ENCODE measurements around the gene TMCC2.

DNA sequence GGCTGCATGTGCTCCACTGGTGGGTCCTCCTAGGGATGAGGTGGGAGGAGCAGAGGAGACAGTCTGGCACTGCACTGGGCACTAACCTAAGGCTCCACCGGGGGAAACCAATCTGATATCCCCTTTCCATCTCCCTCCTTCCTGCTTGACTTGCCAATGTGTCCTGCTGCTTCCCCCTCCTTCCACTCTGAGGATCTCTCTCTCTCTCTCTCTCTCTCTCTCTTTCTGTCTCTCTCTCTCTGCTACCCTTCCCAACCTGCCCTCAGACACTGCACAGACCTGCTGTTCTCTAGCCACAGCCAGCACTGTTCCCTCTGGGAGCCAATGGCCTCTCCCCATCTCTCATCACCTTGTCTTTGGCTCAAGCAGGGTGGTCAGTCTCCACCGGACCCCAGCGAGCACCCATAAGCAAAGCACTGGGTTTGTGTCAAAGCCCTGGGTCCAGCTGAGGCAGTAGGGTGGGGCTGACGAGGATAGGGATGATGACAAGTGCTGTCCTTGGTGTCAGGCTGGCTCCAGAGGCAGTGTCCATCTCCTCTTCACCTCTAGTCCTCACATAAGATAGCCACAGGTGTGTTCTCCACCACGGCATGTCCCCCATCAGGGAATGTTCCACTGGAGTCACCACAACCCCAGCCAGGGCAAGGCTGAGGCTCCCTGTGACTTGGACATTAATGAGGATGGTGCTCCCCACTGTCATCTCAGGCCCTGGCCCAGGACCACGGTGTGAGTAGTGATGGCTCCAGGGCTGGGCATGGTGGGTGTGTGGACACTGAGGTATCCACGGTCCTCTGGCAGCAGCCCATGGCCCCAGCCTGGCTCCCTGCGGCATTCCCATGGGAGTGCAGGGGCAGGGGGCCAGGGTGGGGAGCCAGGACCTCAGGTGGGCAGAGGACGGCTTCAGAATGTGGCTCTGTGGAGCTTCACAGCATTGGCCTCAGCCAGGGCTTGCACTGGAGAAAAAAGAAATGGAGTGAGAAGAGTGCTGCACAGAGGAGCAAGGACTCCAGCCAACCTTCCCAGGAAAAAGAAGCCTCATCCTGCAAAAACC lies 8.4 kb upstream of the GOLT1A start:
- PRO-cap, result no peak

DNA sequence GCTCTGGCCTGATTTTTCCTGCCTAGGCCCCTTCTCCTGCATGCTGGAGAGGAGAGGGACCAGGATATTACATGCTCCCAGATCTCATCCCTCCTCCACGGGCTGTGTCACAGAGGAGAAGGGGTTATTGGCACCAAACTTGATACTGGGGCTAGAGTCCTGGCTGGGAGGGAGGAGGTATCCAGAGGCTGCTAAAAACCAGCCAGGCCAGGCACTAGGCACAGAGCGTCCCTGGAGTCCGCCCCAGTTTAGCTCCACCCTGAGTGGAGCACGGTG lies 42.6 kb upstream of the GOLT1A start:
- PRO-cap, result no peak

DNA sequence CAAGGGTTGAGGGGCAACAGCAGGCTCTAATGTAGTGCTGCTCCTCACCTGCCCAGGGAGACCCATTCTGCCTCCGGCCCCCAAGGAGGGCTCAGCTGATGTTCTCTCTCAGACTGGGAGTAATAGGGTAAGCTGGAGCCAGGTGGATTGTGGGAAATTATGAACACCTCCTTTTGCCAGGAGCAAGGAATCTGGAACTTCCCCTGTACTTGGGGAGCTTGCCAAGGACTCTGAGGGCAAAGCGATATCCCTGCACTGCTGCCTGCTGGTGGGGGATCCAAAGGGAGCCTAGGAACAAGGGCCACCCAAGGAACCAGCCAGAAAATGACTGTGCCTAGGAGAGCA lies 70.4 kb upstream of the GOLT1A start:
- PRO-cap, result no peak

- PRO-cap, result no peak
These were observed 26.9 kb downstream of the PLEKHA6 start for GRCh38 chr1:204332649-204333371.

DNA sequence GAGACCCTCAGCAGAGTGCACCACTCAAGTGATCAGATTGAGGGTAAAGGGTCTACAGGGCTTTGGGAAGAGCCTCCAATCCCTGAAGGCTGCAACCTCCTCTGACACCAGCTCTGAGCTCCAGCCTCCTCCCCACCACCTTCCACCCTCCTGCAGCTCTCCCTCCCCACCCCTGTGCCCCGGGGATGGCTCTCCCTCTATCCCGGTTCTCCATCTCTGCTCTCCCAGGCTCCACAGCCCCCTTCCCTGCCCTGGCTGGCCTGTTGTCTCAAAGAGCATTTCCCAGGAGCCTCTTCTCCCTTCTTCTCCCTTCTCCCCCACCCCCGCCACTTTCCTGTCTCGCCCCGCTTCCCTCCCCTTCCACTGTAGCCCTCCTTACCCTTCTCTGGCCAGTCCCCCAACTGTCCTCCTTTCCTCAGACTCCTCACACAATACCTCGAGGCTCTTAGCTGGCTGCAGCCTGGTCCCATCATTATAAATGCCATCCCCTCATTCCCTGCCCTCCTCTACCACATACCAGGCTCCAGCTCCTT lies 1.1 kb downstream of the PLEKHA6 start:
- PRO-cap, result no peak

GRCh38 chr1:204377641-204378857 lies 18.3 kb upstream of the PLEKHA6 start:
- PRO-cap, result no peak

DNA sequence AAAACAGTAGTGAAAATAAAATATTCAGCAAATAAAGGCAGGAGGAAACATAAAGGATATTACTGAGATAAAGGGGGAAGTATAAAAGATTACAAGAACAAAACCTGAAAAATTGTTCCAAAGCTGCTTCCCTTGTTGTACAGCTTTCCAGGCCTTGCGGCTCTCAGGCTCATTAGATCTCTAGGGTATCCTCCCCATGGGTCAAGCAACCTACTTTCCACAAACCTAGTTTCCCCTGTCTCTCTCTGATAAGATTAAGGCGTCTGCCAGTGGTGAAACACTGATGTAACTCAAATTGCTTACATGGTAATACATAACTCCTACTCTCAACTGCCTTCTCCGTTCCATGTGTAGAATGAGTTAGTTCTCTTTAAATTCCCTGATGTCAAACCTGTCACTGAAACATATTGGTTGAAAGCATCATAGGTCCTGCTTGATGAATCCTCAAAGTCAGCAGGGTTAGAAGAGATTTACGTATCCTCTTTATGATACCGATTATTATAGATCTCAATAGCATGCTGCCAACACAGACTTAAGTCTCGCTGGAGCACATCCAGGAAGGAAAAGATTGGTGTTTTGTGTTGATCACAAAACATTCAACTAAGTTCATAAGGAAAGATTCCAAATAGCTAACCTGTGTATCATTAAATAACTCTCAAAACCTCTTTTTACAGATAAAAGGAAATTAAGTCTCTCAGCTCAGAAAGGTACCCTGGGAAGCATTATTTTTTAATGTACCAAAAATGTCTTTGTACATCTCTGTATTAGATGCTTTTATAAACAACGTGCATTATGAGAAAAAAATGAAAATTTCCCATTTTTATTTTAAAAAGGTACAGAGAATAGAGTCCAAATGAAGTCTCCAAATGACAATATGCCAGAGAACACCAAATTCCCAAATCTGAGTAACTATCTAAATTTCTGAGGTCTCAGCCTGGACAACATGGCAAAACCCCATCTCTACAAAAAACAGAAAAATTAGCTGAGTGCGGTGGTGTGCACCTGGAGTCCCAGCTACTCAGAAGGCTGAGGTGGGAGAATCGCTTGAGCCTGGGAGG lies 10.5 kb downstream of the PPP1R15B start:
- PRO-cap, result no peak

- PRO-cap, result unidirectional peak, plus-strand start at chr1:204410829; unidirectional peak, plus-strand start at chr1:204411425
These were observed 829 bp downstream of the PPP1R15B start for GRCh38 chr1:204410459-204411516.

DNA sequence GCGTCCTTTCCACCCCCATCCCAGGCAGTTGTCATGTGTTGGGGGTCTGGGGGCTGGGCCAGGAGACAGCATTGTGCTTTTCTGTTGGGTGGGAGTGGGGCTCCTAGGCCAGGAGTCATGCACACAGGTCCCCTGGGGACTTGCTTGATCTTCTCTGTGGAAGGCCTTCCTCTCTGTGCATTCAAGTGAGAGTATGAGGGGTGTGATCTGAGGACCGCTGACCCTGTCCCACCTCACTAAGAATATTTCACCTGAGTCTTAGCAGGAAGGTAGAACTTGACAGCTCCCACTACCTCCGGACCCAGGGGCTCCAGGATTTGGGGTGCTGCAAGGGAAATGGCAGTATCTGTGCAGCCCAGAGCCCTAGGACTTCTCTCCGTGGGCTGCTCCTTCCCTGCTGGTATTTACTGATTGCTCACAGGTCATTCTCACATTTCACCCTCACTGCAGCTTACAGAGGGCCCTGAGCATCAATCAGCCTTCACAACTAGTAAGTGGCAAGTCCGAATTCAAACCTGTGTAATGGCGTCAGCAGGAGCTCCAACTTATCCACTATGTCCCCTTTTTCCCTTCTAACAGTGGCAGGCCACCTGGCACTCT lies 32.5 kb downstream of the PIK3C2B start:
- PRO-cap, result no peak

- PRO-cap, result no peak
These were observed 29.1 kb downstream of the PIK3C2B start for GRCh38 chr1:204465166-204466225.

DNA sequence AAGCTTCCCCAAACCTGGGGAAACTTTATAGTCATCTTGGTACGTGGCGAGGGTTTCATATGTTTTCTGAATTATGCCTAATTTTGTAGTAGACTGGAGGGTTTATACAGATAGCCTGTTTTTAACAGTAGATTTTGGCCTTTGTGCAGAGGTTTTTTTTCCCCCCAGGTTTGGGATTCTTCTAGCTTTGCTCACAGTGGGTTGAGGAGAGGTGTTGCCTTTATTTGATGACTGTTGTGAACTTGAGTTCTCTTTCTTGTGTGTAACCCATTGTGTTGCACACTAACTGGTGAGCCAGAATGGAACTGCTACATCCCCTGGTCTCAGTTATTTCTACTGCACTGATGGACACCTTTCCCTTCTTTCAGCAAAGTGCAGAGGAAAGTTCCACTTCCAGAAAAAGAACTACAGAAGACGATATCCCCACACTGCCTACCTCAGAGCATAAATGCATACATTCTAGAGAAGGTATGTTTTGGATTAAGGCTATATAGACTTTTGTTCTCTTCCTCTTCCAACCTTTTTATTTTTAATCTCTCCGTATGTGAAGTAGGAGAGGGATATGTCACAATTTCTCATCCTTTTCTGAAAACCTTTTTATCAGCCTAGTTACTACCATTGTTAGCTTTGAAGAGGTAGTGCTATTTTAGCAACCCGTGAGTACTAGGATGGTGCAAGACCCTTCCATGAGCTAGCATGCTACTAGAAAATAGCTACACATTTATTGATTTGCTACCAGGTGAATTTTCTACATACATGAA lies 21.8 kb downstream of the MDM4 start:
- PRO-cap, result no peak

DNA sequence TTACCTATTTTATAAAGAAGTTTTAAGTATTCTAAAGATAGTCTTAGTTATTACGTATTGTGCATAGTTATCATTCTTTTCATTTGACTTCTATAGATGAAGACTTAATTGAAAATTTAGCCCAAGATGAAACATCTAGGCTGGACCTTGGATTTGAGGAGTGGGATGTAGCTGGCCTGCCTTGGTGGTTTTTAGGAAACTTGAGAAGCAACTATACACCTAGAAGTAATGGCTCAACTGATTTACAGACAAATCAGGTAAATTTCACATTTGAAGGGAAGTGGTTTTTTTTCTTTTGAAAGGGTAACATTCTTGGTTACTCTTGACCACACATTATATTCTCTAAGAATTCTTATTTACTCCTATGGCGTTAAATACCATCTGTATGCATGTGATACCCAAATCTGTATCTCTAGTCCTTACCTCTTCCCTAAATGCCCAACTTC lies 26.5 kb downstream of the MDM4 start:
- PRO-cap, result no peak

- PRO-cap, result no peak
These were observed 46.3 kb downstream of the MDM4 start for GRCh38 chr1:204562299-204563193.

DNA sequence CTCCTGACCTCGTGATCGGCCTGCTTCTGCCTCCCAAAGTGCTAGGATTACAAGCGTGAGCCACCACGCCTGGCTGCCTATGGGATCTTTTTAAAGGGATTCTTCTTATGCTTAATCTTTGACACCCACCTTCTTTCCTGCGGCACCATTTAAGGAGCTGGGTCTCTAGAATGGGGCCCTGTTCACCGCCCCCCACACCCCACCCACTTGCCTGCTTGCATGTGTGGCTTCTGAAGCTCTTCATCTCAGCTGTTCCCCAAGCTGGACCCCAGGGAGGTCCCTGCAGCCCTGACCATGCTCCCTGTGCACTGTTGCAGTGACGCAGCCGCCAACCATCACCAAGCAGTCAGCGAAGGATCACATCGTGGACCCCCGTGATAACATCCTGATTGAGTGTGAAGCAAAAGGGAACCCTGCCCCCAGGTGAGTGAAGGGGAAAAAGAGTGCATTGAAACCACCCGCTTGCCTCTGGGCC lies 91.3 kb upstream of the CNTN2 start:
- PRO-cap, result no peak

DNA sequence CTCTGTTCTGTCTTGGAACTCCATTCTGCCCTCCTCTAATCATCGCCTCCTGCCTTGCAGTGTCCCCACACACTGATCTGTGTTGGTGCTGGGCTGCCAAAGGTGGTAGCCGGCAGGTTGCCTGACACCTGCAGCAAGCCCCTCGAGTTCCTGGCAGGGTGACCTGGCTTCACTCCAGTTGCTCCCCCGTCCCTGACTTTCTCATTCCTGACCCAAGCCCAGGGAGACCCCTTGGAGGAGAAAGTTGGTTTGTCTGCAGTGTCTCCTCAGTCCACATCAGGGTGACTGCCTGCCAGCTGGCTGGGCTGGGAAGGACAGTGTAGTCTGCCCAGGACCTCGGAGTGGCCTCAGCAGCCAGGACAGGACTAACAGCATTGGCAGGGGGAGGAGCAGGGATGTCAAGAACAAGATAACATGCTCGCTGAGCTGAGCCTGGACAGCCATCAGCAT lies 83.8 kb upstream of the CNTN2 start:
- PRO-cap, result no peak

- PRO-cap, result bidirectional peak, plus-strand start at chr1:205227989, minus-strand start at chr1:205227740; unidirectional peak, minus-strand start at chr1:205228310
These were observed at the start of gene TMCC2 for GRCh38 chr1:205227456-205228427. Gene TMCC2, plus strand, starts transcription at chr1:205227946.

DNA sequence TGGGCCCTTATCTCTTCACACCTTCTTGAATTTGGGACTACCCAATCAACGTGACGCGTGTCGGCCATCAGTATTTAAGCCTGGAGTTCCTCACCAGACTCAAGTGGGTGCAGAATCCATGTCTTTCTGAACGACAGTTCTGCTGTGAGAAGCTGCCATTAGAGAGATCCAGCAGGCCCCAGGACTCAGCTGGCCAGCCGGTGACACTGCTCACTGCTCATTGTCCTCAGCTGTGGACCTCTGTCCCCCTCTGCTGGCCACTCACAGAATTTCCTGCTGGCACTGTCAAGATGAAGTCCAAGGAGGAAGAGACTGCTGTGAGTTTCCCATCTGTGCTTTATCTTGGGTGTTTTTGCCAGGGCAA lies 28.3 kb downstream of the TMCC2 start:
- PRO-cap, result no peak

DNA sequence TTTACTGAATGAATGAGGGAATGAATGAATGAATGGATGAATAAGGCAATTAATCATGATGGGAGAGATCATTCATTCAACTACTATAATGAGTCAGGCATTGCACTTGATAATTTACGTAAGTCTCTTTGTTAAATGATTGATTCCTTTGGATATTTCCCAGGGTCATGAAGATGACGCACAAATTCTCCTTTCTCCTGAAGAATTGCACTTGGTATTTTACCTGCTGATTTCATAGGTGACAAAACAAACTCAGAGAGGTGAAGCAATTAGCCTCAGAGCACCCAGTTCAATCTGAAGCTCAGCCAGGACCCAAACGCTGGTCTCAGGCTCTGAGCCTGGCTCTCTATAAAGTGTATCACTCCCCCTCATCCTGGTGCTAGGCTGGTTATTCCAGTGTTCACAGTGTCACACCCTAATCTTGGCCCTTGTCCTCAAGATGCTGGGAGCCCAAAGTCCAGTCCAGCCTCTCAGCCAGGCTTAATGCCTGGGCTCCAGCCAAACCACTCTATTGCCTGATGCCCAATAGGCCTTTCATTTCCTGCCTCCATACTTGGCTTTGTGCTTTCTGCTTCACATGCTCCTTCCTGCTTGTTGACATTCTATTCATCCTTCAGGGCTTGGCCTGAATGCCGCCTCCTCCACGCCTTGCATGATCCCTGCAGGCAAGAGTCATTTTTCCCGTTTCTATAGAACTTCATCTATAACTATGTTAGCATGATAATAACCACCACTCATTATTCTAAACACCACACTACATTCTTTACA lies 1.8 kb downstream of the KLHDC8A start:
- PRO-cap, result no peak

- PRO-cap, result no peak
These were observed 6.9 kb downstream of the BLACAT1 start for GRCh38 chr1:205448732-205449593.

- PRO-cap, result no peak
These were observed 20.6 kb downstream of the ELK4 start for GRCh38 chr1:205610865-205611891.